Measurements from ENCODE around the gene SLC16A13.

DNA sequence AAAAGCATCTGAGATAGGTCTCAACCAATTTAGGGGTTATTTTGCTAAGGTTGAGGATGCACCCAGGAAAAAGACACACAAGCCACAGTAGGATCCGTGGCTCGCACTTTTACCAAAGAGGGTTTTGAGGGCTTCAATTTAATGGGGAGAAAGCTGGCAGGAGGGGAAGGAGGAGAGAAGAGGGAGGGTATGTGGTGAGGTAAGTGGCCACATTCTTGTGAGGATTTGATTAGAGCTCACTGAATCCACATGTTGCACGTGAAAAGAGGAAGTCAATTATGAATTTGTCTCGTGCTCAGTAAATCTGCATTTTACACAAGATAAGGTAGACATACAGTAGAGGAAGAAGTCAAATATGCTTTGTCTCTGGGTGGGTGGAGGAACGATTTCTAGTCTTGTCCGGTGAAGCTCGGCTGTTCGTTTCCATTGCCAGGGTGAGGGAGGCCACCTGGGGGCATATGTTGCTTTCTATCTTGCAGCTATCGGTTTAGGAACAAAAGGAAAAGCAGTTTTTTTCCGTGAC is 876 bp downstream of the ZNF232 start:
- RRBS = no CpG with 5 or more reads among the region's 10 CpGs

DNA sequence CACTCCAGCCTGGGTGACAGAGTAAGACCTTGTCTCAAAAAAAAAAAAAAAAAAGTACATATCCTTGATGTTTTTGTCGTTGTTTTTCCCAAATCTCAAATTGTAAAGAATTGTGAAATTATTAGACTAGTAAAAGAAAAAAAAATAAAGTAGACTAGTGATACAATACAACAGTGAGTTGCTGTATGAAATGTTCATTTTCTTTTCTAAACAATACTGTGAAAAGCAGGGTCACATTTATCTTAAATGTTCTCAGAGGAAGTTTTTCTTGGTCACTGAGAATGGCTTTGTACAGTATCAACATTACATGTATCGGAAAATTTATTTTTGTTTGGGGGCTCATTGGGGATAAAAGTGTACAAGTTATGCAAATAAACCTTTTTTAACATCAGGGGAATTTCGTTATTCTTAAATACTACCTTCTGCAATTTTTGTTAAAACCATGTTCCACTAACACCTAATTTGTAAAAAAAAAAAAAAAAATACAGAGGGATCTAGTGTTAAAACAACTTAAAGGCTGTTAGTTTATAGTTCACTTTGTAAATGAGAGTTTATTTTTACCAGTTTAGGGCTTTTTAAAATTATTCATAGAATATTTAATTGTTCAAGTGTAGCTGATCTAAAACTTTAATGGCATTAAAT is 8.7 kb upstream of the ZNF594 start:
- RRBS = no CpG with 5 or more reads among the region's 3 CpGs

DNA sequence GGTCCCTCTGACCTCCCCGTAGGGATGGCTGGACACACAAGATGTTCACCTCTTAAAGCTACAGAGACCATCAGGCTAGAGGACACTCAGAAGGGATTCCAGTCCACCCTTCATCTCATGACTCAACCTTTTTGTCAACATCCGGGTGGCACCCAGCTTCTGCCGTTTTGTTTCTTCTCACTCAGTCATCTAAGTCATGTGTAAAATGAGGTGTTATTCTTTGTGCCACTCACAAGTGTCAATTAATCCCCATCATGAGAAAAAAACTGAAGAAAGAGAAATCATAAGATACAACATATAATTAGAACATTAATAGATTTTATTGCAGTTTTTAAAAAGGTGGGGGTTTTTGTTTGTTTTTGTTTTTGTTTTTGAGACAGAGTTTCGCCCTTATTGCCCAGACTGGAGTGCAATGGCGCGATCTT is 3.1 kb upstream of the SCIMP start:
- RRBS = no CpG with 5 or more reads among the region's 6 CpGs

DNA sequence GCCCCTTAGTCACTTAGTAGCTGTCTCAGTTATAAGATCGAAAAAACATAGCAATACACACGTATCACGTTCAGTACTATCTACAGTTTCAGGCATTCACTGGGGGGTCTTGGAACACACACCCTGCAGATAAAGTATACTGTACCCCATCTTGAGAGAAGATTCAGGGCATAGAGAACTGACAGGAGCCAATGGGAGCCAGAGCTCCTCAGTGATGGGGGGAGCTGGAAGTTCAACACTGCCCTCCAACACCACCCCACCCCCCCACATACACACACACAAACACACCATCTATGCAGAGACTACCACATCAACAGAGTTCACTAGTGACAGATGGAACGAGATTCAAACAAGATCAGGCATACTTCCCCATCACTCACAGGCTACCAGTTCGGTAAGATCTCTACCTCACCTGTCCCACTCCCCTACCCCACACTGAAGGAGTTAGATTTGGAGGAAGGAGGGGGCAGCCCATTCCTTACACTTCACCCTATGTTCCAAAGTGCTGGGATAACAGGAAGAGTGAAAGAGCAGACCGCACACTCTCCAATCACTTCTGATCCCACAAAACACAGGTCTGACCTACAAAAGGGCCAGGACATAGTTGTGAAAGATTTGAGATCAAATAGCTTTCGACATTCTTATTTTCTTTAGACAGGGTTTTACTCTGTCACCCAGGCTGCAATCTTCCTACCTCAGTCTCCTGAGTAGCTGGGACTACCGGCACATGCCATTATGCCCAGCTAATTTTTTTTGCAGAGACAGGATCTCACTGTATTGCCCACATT is 6.9 kb downstream of the NUP88 start:
- RRBS = no CpG with 5 or more reads among the region's 8 CpGs

- RRBS = no CpG with 5 or more reads among the region's 32 CpGs
These were observed 303 bp upstream of the WSCD1 start for GRCh38 chr17:6069864-6070288.

DNA sequence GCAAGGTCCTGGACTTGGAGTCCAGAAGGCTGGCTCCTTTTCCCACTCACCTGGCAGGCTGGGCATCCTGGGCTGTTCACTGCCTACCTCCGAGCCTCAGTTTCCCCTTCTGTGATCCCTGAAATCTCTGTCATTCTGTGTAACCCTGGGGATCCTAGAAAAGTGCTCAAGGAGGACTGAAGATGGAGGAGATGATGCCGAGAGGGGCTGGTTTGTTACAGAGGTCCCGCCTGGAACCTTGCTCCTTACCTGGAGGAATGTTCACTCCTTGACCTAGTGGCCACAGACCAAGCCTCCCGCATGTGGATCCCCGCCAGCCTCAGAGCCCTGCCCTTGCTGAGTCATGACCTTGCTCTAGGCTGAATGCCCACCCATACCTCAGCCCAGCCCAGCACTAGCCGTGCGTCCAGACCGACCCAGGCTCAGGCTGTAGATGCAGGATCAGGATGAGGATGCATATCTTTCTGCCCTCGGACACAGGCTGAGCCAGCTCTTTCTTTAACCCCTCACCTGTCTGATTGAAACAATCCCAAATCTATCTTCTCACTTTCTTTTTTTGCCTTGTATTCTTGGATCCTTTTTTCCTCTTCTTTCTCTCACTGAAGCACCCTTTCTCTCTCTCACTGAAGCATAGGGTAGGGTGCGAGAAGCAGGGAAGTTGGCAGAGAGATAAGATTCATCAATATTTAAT is 34.8 kb downstream of the WSCD1 start:
- RRBS = no CpG with 5 or more reads among the region's 10 CpGs

GRCh38 chr17:6325841-6326097 is 109.2 kb downstream of the AIPL1 start:
- RRBS = no CpG with 5 or more reads among the region's 6 CpGs

GRCh38 chr17:6492776-6493451 is 48.7 kb downstream of the PIMREG start:
- RRBS = no CpG with 5 or more reads among the region's 3 CpGs

DNA sequence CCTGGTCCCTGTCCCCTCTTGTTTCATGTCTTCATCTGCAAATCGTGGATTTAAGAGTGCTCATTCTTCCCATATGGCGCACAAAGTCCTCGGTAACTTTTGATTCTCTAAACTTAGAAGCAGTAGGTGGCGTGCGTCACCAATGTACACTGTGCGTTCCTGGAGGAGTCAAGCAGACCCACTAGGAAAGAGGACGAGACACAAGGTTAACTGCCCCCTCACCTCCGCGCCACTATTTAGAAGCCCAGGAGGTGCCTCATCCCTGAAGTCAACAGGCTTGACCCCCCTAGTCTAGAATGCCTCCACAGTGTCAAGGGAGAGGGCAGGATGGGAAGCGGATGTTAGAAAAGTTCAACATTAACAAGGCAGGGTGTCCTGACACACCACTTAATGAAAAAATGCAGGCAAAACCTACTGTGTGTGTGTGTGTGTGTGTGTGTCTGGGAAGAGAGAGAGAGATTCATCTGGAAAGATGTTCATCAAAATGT is 2.8 kb downstream of the SLC13A5 start:
- RRBS = no CpG with 5 or more reads among the region's 10 CpGs

- RRBS = no CpG with 5 or more reads among the region's 5 CpGs
These were observed 7.6 kb upstream of the SLC13A5 start for GRCh38 chr17:6720653-6721295.

DNA sequence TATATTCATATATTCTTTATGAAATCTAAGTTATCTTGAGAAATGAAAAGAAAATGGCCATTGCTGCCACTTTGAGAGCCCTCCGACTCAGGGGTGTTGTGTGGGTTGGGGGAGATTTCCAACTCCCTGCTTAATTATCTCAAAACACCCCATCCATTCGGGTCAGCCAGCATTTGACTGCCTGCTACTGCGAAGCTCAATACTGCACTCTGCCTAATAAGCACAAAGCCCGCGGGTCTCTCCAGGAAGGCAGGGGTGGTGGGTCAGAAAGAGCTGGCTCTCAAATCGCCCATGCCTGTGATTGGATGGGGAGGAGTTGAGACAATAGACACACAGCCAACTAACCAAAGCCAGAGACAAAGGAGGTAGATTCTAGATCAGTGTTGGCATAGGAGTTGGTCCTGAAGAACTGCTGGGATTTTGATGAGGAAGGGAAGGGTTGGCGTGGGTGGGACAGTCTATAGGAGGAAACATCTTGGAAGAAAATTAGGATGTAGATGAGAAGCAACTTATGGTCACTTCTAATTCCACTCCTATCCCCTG is 2.3 kb upstream of the XAF1 start:
- RRBS = no CpG with 5 or more reads among the region's 7 CpGs

GRCh38 chr17:6913545-6914374 is 82.1 kb upstream of the ALOX12 start:
- RRBS = no CpG with 5 or more reads among the region's 31 CpGs

DNA sequence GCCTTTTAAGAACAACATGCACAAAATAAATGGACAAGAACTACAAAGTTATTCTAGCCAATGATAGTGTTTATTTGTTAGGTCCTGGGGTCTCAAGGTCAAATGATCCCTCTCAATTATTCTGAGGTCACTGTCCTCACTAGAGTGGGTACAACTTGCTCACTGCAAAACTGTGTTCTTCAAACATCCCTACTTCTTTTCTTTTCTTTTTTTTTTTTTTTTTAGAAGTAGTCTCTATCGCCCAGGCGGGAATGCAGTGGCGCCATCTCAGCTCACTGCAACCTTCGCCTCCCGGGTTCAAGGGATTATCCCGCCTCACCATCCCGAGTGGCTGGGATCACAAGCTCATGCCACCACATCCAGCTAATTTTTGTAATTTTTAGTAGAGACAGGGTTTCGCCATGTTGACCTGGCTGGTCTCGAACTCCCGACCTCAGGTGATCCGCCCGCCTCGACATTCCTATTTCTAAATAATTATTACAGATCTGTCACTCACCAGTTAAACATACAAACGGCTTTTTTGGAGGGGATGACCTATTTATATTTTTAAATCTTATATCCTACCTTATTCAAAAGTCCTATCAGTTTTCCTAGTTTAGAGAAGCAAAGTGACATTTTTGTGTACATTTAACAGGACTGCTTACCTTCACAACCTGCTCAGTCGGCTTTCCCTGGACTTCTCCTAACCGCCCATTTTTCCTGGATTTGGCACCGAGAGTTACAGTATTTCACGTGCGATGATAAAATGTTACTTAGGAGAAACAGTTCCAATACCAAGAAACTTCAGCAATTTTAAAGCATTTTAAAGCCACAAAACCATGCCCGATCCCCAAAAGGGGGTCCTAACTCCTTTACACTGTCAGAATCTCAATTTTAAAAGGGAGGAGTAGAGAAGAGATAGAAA is 913 bp upstream of the RNASEK start:
- RRBS = no CpG with 5 or more reads among the region's 20 CpGs

DNA sequence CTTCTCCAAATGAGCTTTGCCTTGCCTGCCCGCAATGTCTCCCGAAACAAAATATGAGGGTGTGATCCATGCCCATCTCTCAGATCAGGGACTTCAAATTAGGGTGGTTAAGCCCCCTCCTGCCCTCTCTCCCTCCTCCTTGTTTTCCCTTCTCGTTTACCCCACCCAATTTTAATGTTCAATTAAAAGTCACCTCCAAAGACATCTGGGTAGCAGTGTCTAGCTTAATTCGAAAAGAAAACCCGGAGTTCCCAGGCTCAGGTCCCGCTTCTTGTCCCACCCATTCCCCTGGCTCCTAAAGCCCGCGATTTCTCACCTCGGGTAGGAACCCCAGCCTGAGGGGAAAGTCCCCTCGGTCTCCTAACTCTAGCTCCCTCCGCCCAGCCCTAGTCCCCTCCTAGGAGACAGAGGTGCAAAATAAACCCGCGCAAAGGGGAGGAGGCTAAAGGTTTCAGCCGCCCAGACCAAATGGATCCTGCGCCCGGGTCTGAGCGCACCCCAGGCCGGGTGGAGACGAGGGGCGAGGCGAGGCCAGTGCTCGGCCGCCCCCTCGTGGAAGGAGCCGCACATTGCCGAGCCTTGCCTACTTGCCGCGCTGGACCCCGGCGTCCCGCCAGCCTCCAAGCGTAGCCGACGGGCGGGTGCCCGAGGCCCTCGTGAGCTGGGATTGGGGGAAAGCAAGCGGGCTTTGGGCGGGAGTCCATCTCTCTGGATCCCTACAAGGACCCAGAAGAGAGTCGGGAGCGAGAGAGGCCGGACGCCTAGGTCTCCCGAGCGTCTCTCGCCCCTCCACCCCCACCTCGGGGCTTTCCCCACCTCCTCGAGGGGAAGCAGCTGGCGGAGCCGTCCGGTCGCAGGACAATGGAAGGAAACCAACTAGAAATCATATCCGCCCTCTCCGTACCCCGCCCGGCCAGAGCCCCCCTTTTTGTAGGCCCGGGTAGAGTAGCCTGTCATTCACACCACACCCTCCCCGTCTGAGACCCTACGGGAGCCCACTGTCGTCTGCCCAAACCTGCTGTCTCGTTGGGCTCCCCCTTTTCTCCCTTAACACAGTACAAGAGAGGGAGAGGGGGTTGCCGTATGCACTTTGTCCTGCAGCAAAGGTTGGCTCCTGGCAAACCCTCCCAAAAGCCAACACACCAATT is 872 bp upstream of the BCL6B start:
- RRBS = 4% methylated on average over 23 of the region's 62 CpGs

DNA sequence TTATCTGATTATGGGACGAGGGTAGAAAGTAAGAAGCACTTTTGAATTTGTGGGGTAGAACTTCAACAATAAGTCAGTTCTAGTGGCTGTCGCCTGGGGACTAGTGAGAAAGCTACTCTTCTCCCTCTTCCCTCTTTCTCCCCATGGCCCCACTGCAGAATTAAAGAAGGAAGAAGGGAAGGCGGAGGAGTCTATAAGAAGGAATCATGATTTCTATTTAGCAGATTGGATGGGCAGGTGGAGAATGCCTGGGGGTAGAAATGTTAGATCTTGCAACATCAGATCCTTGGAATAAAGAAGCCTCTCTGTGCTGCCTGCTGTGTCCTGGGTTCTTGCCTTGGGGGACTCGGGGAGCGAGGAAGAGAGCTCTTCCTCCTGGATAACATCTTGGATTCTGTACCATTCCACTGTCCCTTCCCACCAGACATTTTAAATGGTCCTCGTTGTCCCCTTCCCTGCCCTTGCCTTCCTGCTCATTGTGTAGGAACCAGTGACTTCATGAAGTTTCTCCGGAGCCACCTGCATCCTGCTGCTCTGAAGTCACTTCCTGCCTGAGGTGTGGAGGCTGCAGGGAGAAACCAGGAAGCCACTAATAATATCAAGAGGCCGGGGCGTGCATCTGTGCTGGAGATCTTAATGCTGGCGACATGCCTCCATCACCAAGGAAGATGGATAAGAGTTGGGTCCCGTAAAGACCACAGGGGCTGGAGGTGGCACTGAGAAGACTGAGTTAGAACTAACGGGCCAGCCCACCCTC is 6.3 kb upstream of the SLC16A13 start:
- RRBS = 3% methylated on average over 2 of the region's 12 CpGs

DNA sequence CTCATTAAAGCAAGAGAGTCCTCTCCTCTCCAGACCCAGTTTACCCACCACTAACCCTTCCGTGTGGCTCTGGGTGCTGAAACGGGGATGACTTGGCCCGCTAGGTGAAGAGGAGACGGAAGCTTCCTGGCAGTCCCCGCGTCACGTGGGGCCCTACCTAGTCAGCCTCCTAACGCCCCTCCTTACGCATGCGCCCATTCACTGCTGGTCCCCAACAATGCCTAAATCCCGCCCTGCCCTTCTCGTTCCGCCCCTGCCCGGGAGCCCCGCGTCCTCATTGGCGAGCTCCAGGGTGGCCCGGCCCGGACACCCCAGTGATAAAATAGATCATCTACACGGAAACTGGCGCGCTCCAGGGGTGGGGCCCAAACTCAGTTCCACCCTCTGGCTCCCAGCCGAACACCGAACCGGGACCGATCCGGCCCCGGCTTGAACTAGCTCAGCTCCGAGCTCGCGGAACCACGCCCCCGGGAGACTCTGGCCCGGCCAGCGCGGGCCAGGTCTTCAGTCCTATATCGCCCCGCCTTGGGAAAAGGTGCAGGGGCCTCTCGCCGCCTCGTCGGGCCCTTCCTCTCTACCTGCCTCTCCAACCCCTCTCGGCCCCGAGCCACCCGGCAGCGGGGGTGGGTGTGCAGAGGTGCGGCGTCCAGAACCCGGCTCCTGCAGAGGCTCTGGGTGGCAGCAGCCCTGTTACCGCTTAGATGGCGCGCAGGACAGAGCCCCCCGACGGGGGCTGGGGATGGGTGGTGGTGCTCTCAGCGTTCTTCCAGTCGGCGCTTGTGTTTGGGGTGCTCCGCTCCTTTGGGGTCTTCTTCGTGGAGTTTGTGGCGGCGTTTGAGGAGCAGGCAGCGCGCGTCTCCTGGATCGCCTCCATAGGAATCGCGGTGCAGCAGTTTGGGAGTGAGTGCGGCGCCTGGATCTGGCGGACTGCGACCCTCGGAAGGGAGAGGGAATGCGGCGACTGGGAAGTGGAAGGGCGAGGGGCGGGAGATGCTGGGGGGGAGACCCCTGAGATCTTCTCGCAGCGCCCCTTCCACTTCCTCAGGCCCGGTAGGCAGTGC is at the start of gene SLC16A13:
Gene SLC16A13, plus strand, starts transcription at position 334 of the 1,061 bp plus-strand sequence.
- RRBS = 2% methylated on average over 21 of the region's 79 CpGs

GRCh38 chr17:7116327-7116847 is 1.8 kb upstream of the ASGR2 start:
- RRBS = no CpG with 5 or more reads among the region's 6 CpGs

GRCh38 chr17:7130508-7131422 is 16.1 kb upstream of the ASGR2 start:
- RRBS = no CpG with 5 or more reads among the region's 14 CpGs

GRCh38 chr17:7176651-7177130 is 2.5 kb downstream of the ASGR1 start:
- RRBS = no CpG with 5 or more reads among the region's 15 CpGs

DNA sequence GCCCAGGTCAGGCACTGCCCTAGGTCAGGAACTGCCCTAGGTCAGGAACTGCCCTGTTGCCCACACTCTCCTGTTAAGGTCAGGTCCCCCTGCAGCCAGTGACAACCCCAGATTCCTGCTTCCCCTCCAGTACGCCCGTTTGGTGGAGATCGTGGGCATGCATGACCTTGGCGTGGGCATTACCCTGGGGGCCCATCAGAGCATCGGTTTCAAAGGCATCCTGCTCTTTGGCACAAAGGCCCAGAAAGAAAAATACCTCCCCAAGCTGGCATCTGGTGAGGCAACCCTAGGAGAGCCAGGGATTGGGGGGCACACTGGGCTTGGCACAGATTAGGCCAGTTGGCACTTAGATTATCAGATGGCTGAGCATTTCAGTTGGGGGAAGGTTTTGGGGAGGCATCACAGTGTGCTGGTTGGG is 1.7 kb downstream of the ACADVL start:
- RRBS = no CpG with 5 or more reads among the region's 5 CpGs